Hair follicular keratinocyte (primary cell): ENCODE measurements around a stretch of chr7.

DNA sequence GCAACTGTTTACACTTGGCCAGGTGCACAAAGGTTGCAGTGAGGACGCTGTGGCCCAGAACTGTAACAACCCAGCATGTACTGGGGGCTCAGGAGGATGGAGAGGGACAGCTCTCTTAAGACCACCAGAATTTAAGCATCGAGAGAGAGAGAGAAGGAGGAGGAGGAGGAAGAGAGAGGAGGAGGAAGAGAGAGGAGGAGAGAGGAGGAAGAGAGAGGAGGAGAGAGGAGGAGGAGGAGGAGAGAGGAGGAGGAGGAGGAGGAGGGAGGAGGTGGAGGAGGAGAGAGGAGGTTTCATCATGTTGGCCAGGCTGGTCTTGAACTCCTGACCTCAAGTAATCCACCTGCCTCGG lies 11.2 kb upstream of the TMEM120A start:
- RAMPAGE, long total RNA, result no peak

DNA sequence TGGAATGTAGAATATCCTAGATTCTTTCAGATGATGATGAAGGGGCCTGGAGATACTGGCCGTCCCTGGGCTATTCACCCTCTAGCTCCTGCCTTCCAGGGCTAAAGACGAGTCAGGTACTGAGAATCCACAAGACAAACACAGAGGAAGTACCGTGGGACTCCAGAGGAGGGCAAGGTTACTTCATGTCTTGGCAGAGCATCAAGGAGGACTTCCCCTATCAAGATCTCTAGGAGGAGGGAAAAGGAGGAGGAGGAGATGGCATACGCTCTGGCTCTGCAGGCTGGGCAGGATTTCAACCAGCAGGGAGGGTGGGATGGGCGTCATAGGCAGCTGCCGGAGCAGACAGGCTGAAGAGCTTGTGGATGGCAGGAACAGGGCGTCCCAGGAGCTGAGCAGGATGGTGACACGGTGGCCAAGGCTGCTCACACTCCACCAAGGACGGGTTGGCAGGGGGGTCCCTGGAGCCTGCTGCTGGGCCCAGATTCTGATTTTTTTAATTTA lies 21.3 kb downstream of the MDH2 start:
- RAMPAGE, long total RNA, result no peak

DNA sequence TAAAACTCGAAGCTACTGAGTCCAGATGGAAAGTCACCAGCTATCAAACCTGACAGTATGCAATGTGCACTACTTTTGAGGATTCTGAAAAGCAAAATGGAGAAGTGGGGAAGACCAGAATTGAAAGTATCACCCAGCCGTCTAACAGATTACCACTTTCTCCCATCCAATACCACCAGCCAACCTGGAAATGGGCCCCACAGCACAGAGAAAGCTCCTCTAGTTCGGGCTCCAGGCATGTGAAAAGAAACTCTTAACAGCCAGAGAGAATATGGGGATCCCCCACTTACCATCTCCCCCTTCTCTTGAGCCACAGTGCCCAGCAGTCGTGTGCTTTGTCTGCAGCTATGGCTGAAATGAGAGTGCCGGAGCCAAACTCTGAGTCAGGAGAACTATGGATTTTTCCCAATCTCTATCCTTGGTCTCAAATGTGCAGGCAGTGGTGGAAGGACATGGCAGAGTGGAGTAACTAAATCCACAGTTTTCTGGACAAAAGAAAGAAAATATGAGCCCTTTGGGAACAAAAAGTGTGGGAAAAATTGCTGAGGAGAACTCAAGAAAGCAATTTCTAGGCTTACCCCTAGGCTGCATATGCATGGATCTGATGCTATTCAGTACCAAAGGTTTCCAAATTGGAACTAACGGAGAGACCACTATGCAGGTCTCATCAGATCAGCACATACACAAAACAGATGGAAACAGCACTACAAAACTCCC lies 67.6 kb upstream of the SRRM3 start:
- RAMPAGE, long total RNA, result no peak

DNA sequence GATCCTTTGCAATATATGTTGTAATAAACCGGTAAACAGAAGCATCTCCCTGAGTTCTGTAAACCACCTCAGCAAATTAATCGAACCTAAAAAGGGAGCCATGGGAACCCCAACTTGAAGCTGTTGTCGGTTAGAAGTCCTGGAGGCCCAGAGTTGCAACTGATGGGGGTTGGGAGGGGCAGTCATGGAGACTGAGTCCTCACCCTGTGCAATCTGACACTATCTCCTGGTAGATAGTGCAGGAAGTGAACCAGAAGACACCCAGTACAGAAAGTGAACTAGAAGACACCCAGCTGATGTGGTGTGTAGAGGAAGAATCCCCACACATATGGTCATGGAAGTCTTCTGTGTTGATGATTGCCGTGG lies 58.9 kb upstream of the SRRM3 start:
- RAMPAGE, long total RNA, result no peak

DNA sequence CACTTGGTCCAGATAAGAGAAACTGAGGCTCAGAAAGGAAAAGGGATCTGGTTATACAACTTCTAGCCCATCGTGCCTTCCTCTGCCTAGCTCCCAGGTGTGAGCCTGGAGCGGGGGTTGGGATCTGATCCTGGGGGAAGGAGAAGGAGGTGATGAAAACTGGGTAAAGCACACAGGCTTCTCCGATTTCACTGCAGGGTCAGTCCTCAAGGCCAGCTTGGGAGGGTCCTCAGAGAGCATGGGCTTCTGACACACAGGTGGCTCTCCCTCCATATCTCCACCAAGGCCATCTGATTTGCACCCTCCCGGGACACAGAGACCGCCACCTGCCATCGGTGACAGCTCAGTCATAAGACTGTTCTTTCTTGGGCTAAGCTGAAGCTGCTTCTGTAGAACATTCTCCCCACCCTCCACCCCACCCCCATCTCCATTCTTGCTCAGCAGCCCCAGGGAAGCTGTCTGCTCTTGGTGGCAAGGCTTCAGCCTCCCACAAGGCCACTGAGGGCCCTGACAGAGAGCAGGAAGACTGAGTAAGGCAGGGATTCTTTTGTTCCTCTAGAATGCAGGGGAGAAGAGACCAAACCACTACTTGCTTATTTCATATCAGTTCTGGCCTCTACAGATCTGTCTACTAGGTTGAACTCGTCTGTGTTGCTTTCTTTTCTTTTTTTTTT lies 16.5 kb downstream of the SRRM3 start:
- RAMPAGE, long total RNA, result no peak

DNA sequence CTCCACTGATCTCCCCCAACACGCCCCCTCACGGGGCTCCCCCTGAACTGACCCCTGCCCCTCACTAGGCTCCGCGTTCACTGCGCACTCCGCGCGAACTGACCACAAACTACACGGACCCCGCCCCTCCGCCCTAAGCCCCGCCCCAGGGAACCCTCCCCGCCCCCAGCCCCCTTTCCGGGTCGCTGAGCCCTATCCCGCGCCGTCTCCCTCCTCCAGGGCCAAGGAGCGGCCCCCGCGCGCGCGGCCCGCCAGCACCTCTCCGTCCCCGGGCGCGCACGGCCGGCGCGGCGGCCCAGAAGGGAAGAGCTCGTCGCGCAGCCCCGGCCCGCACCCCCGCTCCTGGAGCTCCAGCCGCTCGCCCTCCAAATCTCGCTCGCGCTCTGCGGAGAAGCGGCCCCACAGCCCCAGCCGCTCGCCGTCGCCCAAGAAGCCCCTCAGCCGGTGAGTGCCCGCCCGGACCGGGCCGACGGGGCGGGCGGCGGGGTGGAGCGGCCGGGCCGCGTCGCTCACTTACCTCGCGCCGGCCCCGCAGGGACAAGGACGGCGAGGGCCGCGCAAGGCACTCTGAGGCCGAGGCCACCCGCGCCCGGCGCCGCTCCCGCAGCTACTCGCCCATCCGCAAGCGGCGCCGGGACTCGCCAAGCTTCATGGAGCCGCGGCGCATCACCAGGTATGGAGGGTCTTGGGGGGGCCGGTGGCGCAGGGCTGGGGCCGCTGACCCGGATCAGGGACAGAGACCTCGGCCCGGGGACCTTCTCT lies 19.9 kb upstream of the HSPB1 start:
- RAMPAGE, long total RNA, result no peak

- RAMPAGE, long total RNA, result no peak
Observed at GRCh38 chr7:76326663-76327937, 24.6 kb downstream of the HSPB1 start.

DNA sequence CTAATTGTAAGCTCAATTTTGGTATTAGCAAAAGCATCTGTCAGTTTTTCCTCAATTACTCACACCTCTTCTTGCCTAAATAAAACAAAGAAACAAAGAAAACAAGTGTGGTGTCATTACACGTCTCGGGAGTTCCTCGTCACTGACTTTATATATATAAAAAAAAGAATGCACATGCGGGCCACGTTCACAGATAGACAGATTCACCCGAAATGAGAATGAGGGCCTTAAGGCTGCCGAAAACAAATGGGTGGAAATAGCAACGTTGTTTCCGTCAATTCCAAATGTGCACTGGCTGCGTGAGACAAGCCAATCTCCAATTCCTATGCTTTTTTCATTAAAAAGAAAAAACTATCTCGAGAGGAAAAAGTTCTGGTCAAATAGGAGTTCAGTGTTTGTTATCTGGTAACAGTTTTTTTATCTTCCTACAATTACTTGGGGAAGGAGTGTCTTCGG lies 25.5 kb downstream of the HSPB1 start:
- RAMPAGE, long total RNA, result no peak

GRCh38 chr7:76358107-76358387 lies 744 bp downstream of the YWHAG start:
- RAMPAGE, long total RNA, result no peak

DNA sequence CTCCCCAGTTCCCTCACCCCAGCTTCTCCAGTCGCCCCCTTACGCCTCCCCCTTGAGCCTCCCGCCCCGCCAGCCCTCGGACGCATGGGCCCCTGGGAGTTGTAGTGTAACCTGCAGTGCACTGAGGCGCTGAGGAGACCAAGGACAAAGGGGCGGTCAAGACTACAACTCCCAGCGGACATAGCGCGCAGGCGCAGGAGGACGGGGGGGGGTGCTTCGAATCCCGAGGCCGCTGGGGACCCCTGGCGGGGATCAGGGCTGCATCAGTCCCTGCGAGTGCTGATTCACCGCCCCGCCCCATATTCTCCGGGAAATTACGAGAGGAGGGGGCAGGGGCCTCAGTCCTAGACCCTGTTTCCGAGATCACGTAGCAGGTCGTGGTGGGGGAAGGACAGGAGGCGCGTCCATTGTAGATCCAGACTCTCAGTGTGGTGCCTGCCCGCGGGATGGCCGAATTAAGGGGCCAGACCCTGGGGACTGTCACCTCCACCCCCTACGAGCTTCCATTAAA lies 472 bp upstream of the YWHAG start:
- RAMPAGE, long total RNA, result no peak

DNA sequence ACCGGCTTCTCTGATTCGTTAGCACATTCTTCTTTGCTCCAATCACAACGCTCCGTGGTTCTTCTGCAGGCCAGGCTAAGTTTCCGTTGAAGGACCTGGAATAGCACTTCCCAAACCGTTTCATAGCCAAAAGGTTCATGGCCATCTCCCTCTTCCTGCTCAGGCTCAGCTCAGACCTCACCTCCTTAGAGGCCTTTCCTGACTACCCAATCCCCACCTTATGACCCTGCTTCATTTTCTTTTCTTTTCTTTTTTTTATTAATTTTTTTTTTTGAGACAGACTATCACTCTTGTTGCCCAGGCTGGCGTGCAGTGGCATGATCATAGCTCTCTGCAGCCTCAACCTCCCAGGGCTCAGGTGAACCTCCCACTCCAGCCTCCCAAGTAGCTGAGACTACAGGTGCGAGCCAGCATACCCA lies 24.5 kb upstream of the YWHAG start:
- RAMPAGE, long total RNA, result no peak

DNA sequence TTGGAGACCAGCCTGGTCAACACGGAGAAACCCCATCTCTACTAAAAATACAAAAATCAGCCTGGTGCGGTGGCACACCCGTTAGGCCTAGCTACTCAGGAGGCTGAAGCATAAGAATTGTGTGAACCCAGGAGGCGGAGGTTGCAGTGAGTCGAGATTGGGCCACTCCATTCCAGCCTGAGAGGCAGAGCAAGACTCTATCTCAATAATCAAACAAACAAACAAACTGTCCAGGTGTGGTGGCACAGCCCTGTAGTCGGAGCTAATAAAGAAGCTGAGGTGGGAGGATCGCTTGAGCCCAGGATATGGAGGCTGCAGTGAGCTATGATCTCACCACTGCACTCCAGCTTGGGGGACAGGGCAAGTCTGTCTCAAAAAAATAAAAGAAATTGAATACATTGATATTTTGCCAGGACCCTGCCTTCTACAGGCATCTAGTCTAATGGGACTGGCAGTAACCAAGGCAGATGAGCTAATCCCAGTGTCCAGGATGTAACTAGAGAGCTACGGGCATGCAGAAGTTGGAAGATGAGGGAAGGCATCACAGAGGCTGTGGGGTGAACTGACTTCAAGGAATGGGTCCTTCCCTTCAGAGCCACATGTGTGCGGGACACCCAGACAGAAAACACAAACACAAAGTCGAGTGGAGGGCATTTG lies 8.6 kb downstream of the SPDYE18 start:
- RAMPAGE, long total RNA, result no peak

DNA sequence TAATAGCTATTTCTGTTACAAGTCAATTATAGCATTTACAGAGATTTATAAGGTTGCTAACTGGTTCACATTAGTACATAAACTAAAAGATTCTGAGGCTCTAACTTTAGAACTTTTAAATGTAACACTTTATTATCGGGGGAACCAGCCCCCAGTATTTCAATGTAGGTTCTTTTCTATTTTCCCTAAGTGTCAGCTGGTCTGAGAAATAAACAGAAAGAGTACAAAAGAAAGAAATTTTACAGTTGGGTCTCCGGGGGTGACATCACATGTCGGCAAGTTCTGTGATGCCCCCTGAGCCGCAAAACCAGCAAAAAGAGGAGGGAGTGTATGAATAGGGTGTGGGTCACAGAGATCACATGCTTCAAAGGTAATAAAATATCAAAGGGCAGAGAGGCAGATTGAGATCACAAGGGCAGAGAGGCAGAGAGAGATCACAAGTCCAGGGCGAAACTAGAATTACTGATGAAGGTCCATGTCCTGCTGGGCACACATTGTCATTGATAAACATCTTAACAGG lies 19.9 kb upstream of the FGL2 start:
- RAMPAGE, long total RNA, result no peak

- RAMPAGE, long total RNA, result no peak
Observed at GRCh38 chr7:77348466-77348946, 67.6 kb downstream of the GSAP start.

DNA sequence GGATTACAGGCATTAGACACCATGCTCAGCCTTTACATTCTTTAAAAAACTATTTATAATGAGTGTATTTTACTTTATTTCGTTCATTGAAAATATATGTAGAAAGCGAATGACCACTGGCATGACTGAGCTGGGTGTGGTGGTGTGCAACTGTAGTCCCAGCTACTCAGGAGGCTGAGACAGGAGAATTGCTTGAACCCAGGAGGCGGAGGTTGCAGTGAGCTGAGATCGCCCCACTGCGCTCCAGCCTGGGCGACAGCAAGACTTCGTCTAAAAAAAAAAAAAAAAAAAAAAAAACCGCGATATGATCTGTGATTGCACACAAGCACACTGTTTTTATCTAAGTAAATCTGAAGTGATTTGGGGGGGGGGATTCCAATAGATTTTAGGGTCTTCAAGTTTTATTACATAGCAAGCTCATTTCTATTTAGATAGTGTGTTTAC lies 34.8 kb upstream of the PTPN12 start:
- RAMPAGE, long total RNA, result no peak

- RAMPAGE, long total RNA, result no peak
Observed at GRCh38 chr7:77541744-77542618, 4.9 kb downstream of the PTPN12 start.

GRCh38 chr7:77619224-77619586 lies 77.1 kb upstream of the RSBN1L start:
- RAMPAGE, long total RNA, result no peak

GRCh38 chr7:77799337-77799937 lies 1.2 kb upstream of the TMEM60 start:
- RAMPAGE, long total RNA, result no peak

GRCh38 chr7:78198339-78198605 lies 400.0 kb upstream of the TMEM60 start:
- RAMPAGE, long total RNA, result no peak

- RAMPAGE, long total RNA, result no peak
Observed at GRCh38 chr7:78944204-78944684, 509.2 kb downstream of the MAGI2 start.